GM12892 (cell line): ENCODE data around the gene CD69.

GRCh38 chr12:9673351-9673955 is 3.9 kb downstream of the CLEC2D start:
- RRBS, result no CpG with 5 or more reads among the region's 6 CpGs

DNA sequence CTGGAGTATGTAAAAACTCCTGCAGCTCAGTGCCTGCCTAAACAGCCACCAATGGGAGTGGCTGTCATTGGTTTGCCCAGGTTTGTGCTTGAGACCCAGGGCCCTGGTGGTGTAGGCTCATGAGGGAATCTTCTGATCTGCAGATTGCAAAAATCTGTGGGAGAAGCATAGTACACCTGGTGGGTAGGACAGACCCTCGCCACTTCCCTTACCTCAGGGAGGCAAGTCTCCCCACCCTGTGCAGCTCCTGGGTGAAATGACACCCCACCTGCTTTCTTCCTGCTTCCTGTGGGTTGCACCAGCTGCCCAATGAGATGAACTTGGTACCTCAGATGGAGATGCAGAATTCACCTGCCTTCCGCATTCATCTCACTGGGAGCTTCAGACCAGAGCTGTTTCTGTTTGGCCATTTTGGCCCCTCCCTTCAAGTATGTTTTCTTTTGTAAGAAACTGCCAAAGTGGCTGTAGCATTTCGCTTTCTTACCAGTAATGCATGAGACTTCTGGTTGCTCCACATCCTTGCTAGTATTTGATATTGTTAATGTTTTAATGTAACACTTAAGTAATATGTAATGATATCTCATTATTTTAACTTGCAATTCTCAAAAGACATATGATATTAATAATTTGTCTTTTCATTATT is 4.7 kb downstream of the CLEC2D start:
- RRBS, result no CpG with 5 or more reads among the region's 3 CpGs

GRCh38 chr12:9699769-9700194 is 30.3 kb downstream of the CLEC2D start:
- RRBS, result no CpG with 5 or more reads among the region's 2 CpGs

DNA sequence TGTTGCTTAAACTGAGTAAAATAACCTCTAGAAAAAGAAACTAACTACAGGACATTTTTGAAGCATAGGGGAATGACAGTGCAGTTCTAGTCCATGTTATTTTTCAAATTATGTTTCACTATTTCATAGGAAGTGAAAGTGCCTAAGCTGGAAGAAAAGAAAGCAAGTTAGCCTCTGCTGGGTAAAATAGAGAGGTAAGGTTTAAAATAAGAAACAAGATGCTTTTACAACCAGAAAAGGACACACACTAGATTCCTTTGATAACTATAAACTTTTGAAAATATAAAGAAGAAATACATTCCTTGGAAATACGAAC is 28.9 kb downstream of the CD69 start:
- RRBS, result no CpG with 5 or more reads among the region's 1 CpG

GRCh38 chr12:9760532-9761276 is at the start of gene CD69:
Gene CD69 (minus strand): TSS chr12:9760901.
- RRBS, result no CpG with 5 or more reads among the region's 5 CpGs

DNA sequence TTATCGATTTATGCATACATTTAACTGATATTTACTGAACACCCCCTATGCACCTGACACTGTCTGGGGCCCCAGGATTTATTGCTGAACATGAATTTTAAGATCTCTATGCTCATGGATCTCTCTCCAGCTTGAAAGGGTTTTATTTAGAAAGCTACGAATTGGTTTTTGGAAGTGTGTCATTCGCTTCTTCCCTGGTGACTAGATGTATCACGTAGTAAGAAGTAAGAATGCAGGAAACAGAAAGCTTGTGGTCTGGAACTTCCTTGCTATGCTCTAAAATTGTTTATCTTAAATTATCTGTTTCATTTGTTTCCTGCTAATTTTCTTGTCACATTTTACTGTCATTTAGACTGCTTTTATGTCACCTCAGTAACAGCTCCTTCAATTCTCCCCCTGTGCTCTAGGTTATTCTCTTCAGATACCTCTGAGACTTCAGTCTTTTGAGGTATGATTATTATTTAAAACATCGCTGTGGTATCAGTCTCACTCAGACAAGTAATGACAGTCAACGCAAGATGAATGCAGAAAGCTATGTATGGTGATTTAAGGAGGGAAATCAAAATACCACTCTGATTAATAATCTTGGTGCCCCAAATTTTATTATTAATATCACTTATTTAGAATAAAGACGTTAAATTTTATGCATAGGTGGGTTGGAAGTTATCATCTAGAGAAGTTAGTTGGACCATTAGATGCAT is 726 bp upstream of the CD69 start:
- RRBS, result no CpG with 5 or more reads among the region's 7 CpGs

- RRBS, result no CpG with 5 or more reads among the region's 5 CpGs
These were observed 15.9 kb upstream of the CD69 start for GRCh38 chr12:9776552-9777123.

GRCh38 chr12:9870432-9870864 is 1.3 kb upstream of the CLEC2B start:
- RRBS, result no CpG with 5 or more reads among the region's 2 CpGs

GRCh38 chr12:9872166-9872573 is 3.0 kb upstream of the CLEC2B start:
- RRBS, result no CpG with 5 or more reads among the region's 3 CpGs

- RRBS, result no CpG with 5 or more reads among the region's 10 CpGs
These were observed 3.5 kb upstream of the CLEC2B start for GRCh38 chr12:9872580-9873030.

- RRBS, result no CpG with 5 or more reads among the region's 6 CpGs
These were observed 29.7 kb downstream of the CLEC1A start for GRCh38 chr12:10069013-10069479.

GRCh38 chr12:10186148-10186906 is 7.5 kb downstream of the TMEM52B start:
- RRBS, result no CpG with 5 or more reads among the region's 12 CpGs

DNA sequence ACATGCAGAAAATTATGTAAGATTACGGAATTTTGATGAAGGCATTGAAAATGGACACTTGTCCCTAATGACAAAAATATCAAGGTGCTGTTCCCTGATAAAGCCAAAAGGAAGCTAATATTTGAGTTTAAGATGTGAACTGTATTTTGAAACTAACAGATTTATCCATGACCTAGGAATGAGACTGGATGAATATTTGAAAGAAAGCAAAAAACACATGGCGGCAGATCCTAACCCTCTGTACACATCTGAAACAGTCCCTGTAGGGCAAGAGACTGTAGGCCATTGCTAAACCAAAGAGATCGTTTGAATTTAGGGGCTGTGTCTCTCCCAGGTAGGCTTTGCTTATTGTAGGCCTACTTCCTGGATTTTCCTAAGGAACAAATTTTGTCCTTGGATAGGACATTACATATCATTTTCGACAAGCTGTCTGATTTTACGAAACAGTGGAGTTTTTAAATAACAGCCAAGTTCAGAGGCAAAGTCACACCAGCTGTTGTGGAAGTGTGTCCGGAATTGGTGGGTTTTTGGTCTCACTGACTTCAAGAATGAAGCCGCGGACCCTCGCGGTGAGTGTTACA is 11.4 kb downstream of the GABARAPL1 start:
- RRBS, result no CpG with 5 or more reads among the region's 10 CpGs

- RRBS, result no CpG with 5 or more reads among the region's 7 CpGs
These were observed 21.8 kb upstream of the KLRD1 start for GRCh38 chr12:10285776-10286380.

- RRBS, result no CpG with 5 or more reads among the region's 3 CpGs
These were observed 53.5 kb downstream of the EIF2S3B start for GRCh38 chr12:10559044-10559665.

DNA sequence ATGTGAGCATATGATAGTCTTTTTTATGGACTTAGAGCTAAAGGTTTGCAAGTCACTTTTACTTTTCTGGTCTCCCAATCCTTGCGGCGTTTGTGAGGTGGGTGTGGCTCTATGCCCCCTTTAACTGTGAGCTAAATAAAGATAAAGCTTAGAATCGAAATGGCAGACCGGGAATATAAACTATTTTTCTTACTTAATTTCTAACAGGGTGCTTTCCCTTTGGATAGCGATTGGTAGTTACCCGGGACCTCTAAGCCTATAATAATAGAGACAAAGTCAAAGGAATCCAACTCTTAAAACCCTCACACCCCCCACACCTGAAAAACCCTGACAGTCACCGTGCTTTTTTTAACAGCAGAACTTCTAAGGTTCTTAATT is 379 bp upstream of the MAGOHB start:
- RRBS, result 0% methylated on average over 3 of the region's 7 CpGs

- RRBS, result no CpG with 5 or more reads among the region's 5 CpGs
These were observed 24.0 kb downstream of the YBX3 start for GRCh38 chr12:10698893-10699660.

- RRBS, result no CpG with 5 or more reads among the region's 15 CpGs
These were observed 1.3 kb downstream of the YBX3 start for GRCh38 chr12:10721867-10722264.